Fibroblast of villous mesenchyme (primary cell): ENCODE measurements around a stretch of chr5.

DNA sequence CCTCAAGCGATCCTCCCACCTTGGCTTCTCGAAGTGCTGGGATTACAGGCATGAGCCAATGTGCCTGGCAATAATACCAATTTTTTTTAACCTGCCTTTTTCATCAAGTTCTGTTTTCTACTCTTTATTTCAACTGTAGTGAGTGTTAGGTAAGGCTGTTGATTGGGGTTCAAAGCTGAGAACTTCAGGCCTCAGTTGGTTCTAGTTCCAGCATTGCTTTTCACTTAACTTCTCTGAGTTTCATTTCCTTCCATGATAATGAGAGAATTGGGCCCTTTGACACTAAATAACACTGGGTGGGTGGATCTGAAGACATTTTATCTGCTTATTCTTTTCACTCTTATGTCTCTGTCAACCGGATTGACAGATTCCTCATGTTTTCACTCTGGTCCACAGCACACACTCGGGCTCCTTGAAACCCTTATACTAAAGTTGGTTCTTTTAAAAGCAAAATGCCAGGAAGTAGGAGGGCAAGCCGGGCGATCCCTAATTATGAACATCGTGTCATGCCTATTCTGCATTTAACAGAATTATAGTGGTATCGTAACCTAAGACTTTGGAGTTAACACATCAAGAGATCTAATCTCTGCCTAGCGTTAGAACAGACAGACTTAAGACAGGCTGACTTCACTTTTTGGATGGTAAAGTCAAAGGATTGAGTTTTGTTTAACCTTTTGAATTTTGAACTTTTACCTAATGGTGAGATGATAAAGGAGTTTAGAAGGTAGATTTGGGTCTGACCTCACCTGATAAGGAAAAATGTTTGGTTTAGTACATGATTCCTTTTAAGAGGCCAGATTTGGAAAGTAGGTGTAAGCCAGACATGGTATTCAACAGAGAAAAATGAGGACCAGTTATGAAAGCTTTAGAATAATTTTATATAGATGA, 28.2 kb upstream of the CREBRF start:
- CAGE, long polyA plus RNA = no peak

DNA sequence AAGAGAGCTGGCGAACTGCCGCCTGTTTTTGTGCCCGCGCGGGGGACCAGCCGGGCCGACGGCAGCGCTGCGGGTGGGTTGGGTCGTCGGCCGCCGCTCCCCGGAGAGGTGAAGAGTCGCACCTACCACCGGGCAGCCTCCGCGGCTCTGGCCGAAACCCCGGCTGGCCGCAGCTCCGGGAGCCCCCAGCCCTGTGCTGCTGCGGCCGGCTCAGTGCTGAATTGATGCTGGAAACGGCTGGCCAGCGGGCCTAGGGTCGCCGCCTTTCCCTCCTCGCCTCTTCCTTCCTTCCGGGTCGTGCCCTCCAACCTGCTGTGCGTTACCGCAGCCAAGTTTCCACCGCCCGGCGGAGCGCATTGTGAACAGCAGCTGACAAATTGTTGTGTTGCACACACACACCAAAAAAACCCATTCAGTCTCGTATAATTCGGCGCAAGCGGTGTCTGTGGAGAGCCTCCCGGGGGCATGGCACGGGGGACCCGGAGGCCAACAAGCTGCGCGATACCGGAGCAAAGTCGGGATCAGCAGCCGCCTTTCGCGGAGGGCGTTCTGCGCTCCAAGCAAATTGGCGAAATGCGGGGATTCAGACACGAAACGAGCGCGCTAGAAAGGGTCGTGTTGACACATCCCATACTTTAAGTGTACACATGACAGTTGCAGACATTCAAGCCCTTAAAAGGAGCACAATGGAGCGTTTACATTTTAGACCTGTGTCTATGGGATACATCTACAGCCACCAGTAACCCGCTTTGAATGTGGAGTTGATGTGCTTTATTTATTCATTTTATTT, 9.4 kb upstream of the NKX2-5 start:
- CAGE, long polyA plus RNA = no peak

DNA sequence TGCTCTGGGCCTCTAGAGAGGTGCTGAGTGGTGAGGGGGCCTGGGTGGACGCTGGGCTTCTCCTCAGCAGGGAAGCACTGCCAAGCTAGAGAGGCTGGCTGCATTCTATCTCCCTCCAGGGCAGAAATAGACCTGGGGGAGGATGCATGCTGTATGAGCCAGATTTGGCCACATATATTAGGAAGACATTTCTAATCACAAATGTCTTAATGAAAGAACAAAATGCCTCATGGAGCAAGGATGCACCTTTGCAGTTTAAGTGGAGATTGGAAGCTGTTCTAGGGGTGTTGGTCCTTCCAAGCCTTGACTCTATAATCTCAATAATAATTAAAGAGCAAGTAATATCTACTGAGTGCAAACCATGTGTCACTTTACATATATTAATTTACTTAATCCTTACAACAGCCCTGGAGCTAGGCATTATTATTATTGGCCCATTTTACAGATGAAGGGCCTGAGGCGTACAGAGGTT, 43.8 kb upstream of the NKX2-5 start:
- CAGE, long polyA plus RNA = no peak

DNA sequence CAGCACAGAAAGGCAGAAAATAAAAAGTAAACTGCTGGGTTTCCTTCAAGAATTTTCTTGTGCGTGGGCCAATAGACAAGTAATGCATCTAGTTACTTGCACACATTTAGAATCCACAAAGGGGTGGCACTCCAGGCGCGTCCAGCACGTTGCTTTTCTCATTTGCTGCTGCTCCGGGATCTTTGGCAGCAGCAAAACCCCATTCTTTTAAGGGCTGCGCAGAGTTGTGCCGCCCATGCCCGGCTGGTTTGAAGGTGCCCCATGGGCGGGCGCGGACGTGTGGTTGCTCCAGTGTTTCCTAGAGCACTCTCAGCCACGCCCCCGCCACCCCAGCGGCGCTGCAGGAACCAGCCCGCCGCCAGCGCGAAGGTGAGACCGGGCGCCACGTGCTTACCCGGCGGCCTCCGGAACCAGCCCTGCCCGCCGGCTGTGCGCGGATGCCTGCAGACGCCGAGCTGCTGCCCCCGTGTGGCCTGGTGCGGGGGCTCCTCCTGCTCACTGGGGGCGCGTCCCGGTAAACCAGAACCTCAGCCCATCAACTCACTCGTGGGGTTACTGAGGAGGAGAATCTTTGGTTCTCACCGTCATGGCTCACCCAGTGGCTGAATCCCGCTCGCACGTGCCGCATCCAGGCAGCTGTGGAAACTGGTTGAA, 44.5 kb downstream of the STC2 start:
- CAGE, long polyA plus RNA = no peak

DNA sequence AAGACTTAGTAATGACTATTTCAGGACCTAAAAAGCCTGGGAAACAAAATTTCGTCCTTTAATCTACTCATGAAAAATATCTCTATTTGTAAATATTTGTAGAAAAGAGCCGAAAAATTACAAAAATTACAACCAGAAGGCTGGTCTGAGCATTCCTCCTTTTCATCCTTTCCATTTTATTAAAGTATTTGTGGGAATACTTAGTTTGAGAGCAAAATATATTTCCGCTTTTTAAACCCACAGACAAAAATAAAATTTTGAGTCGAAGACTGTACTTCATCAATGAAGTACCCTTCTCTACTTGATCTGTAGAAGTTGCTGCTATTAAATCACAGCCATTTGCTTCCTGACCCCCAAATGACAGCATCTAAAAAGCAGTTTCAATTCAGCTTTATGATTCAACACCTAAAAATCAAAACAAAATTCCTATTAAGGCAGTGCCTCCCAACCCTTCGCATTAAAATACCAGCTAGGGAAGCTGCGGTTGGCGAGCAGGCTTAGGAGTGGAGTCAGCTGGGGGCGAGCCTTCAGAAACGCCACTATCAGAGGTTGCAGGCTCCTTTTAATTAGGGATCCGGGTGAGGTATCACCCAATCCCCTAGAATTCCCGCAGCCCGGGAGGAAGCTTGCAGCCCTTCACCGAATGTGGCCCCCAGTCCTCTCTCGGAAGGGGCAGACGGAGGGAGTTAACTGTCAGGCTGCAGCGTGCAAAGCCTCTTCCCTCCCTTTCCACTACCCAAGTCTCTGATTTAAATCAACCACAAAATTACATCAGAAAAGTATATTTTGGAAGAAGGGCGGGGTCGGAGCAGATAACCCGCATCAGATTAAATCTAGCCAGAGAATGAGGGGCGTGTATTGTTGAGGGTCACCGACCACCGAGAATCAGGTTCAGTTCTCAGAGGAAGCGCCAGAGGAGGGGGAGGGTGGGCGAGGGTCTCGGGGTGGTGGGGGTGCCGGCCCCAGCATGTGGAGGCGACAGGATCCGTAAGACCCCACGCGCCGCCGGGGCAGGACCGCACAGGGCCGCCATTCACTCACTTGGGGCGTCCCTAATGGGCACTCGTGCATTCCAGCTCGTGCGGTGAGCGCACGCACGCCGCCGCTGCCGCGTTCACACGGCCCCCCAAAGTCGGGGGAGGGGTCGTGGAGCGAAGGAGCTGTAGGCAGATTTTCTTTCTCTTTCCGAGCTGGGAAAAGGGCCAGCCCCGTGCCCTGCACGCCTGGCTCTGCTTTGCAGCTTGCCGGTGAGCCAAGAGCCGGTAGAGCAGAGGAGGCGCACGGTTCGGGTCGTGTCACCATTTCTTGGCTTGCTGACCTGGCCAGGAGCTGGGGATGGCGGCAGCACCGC, 1.6 kb downstream of the STC2 start:
- CAGE, long polyA plus RNA = no peak

- CAGE, long polyA plus RNA = no peak
Measured at GRCh38 chr5:173329001-173329440, 807 bp upstream of the STC2 start.

DNA sequence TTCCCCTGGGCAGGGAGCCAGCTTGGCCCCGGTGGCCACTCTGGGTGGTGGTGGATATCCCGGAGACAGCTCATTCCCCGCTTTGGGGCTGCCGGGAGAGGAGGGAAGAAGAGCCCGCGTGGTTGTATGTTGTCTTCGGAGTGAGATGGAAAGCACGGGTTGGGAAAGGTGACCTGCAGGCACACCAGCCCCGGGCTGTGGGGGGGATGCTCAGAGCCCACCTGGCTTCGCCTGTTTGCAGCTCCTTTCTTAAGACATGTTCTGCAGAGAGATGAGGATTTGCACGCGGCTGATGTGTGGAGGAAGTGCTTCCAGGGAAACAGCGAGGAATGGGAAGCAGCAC, 84.6 kb upstream of the STC2 start:
- CAGE, long polyA plus RNA = no peak

DNA sequence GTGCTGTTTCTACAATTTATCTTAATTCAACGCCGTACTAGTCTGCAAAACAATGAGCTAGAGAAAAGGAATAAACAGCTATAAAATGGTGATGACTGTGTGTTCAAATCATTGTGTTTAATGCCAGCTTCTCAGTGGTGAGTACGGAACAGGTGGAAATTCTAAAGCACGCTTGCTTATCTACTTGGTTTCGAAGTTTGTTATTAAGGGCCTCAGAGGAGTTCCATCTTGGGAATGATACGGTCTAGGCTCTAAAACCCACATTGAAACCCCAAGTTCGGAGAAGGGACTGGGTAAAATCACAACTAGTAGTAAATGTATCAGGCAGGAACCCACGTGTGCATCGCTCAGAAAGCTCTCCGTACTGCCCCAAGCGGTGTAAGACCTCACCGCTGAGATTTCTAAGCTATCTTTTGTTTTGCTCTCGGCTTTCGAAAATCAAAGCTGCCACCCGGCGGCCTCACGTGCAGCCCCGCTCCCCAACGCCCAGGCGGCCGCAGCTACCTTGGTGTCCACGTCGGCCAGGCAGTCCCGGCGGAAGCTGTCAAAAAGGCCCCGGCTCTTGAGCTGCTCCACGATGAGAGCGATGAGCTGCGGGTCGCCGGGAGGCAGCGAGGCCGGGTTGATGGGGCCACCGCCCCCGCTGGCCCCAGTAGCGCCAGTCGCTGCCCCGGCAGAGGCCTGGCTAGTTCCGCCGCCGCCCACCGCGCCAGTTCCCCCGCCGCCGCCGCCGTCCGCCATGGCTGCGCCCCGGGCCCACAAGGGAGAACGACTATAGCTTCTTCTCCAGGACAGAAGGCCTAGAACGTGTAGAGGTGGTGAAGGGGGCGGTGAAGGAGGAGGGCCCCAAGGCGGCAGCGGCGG, 522 bp downstream of the BOD1 start:
- CAGE, long polyA plus RNA = no peak

DNA sequence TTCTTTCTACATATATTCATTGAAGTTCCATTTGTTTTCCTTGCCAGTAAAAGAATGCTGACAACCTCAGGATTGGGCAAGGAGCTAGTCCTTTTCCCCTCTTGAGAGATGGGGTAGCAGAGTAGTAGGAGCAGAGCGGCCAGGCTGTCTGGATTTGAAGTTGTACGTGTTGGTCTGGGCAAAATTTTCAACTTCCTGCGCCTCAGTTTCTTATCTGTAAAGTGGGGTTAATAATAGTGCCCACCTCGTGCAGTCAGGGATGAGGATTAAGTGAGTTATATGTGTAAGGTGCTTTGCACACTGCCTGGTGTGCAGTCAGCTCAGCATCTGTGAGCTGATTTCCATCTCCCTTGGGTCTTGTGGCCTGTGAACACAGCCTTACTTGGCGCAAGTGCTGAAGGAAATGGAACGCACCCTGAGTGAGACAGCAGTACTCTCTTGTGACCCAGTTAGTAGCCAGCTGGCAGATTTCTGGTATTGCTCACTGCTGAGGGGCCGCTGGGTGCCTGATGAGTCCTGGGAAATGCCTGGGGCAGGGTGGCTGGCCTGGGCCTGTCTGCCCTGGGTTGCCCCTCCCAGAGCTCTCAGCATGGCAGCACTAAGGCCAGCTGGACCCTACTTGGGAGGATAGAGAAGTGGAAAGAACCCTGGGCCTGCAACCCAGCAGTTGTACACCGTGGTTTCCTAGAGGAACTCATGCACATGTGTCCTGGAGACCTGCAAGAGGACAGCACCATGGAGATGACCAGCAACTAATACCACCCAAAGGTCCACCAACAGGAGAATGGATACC, 90.9 kb upstream of the BOD1 start:
- CAGE, long polyA plus RNA = no peak

DNA sequence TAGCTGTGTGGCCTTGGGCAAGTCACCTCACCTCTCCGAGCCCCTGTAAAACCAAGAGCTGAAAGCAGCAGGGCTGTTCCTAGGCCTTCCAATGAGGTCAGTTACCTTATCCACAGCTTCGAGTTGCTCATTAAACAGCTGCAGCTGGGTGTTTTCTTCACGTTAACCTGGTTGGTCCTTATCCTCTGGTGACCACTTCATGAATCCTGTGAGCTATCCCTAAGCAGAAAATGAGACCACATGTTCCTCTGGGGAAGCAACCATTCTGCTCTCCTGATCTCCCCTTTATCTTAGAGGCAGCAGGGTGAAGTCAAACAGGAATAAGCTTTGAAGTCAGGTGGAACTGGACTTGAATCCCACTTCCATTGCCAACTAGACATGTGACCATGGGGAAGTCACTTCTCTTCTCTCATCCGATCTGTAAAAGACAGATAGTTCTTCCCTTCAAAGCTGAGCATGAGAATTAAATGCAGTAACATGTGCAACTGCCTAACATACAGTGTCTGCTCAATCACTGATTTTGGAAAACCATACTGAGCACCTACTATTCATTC, 111.5 kb upstream of the BOD1 start:
- CAGE, long polyA plus RNA = no peak

- CAGE, long polyA plus RNA = no peak
Measured at GRCh38 chr5:173745940-173746381, 129.5 kb upstream of the BOD1 start.

DNA sequence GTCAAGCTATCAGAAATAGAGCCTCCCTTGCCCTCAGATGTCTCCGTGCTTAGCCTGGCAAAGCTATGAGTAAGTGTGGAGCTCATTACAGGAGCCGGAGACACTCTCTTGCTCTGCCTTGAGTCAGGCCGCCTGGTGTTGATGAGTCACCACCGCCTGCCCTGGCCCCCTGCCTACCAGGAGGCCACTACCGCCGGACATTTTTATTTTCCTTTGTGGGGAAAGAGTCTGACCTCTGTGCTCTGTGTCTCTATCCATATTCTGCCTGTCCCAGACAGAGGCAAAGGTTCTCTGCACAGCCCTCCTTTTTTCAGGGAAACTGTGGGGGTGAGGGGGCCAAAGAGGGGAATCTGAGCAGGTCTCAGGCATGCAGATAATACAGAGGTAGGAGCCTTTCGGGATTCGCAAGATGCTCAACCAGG, 123.6 kb upstream of the CPEB4 start:
- CAGE, long polyA plus RNA = no peak

DNA sequence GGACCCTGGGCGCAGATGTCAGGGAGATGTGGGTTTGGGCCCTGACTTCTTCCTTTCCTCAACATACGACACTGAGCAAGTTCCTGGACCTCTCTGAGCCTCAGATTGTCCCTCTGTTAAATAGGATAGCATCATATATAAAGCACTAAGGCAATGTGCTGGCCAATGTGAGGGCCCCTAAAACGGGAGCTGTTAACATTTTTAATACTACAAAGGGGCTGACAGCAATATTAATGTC, 120.9 kb upstream of the CPEB4 start:
- CAGE, long polyA plus RNA = no peak

- CAGE, long polyA plus RNA = no peak
Measured at GRCh38 chr5:173802587-173803095, 85.5 kb upstream of the CPEB4 start.

DNA sequence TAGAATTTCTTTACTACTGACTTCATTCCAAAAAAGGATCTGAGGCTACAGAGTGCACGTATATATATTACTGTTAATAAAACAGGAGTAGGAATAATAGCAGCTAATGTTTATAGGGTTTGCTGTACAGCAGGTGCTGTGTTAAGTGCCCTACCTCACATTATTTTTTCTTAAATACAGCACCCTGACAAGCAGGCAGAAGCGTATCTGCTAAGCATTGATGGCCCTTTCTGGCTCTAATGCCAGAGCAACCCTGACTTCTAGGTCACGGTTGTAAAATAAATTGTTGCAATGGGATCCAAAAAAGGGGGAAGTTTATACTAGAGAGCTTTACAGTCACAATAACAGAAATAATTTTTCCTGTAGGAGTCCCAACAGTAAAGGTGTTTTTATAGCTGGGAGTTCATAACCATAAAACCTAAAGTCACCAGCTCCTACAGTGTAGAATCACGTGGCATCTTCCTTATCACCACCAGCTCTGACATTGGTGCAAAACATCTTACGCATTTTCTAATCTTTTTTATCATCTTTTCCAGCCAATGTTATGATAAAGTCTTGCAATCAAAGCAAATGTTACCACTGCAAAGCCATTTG, 29.7 kb upstream of the CPEB4 start:
- CAGE, long polyA plus RNA = no peak

DNA sequence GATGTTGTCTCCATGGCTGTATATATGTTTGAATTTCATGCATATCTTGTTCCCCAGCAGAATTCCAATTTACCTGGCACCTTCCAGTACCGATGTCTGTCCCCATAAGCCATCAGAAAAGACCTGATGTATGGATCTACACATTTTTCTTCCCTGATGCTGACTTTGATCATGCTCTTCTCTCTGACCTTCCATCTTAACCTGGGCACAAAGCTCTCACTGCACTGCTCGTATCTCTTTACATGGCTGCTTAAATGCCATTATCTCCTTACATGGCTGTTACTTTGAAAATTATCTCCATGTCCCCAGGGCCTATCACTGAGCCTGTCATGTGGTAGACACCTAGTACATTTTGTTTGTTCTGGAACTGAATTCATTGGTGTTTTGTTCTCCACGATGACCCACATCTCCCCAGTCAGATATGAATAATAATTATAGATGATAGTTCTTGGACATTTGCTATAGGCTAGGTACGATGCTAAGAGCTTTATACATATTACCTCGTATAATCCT, 10.0 kb upstream of the CPEB4 start:
- CAGE, long polyA plus RNA = no peak

- CAGE, long polyA plus RNA = no peak
Measured at GRCh38 chr5:174323863-174324288, 278.4 kb downstream of the NSG2 start.

- CAGE, long polyA plus RNA = no peak
Measured at GRCh38 chr5:174426108-174426476, 298.3 kb upstream of the MSX2 start.

DNA sequence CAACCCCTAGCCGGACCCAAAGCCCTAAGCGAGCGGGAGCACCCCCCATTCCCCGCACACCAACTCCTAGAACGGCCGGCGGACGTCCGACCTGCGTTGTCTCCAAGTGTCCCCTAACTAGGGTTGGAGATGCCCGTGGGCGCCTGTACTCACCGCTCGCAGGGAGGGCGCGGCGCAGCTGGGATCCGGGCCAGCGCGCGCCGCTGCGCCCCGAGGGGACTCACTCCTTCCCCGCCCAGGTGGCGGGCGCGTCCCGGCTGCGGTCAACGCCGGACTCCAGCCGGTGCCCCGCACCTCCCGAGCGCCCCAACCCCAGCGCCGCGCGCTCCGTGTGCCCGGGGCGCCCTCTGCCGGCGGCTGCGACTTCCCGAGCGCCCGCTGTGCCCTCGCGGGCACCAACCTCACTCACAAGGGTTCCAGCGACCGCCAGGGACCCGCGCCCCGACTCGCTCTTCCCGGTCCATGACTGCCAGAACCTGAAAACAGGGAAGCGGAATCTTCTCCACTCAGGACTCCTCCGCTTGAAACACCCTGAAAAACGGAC, 583 bp upstream of the DRD1 start:
- CAGE, long polyA plus RNA = no peak

DNA sequence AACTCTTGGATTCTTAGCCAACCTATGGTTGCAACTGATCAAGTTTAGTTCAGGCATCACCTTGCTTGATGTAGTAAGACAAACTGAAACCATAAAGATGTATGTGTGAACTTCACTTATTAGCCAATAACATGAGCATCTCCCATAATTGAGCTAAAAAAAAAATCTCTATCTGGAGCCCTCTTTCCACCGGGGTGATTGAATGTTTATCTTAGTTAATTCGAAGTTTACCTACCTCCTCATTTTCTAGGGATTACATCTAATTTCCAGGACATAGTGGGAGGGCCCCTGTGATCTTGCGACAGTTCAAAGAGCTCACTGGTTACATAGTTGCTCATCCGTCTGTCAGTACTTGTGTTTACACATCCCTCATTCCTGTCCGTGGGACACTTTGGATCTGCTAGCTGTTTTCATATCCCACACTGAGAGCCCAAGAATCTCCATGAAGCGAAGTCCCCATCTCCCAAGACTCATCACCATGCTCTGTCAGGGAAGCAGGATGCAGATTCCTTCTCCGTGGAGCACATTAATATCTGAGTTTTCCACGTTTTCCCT, 10.4 kb upstream of the SFXN1 start:
- CAGE, long polyA plus RNA = no peak